Brain (tissue), 1 donor: ENCODE measurements around the genes ANKRD33, NR4A1 and KRT78.

GRCh38 chr12:51884794-51885142 lies 3.1 kb upstream of the ANKRD33 start:
- RRBS: no CpG with 5 or more reads among the region's 8 CpGs

DNA sequence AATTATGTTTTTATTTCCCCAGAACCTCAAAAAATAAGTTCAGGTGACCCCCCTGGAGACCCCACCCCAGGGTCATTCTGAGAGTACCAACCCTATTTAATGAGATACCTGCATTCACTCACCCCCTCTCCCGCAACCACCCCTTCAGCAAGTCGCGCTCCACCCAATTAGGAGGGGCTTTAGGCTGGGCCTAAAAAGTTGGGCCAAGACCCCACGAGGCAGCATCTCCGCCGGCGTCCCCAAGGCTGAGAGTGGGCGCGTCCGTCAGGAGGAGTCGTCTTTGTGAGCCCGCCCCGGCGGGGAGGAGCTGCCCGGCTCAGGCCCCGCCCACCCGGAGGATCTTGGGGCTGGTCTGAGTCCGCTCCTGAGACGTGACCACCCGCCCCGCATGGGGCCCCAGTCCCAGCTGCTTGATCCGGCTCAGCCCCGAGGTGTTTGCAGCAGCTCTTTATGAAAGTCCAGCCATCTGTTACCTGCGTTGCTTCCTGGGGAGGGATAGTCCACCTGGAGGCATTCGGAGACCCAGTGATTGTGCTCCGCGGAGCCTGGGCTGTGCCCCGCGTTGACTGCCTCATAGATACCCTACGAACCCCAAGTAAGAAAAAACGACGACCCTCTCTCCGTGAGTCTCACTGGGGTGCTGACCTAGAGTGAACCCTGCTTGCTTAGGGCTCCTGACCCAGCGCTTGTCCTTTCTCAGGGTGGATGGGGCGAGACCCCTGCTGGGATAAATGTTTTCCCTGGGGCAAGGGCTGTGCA lies at the start of gene ANKRD33:
ANKRD33 (plus strand) TSS at position 367 of the 759 bp plus-strand sequence.
- RRBS: 19% methylated on average over 12 of the region's 35 CpGs

- RRBS: no CpG with 5 or more reads among the region's 4 CpGs
These were observed 2.4 kb upstream of the ACVRL1 start for GRCh38 chr12:51904750-51905401.

GRCh38 chr12:51996463-51997270 lies 10.1 kb upstream of the TAMALIN start:
- RRBS: no CpG with 5 or more reads among the region's 15 CpGs

GRCh38 chr12:52051346-52051535 lies at the start of gene NR4A1:
NR4A1 (plus strand) TSS chr12:52051442.
- RRBS: 2% methylated on average over 5 of the region's 21 CpGs

DNA sequence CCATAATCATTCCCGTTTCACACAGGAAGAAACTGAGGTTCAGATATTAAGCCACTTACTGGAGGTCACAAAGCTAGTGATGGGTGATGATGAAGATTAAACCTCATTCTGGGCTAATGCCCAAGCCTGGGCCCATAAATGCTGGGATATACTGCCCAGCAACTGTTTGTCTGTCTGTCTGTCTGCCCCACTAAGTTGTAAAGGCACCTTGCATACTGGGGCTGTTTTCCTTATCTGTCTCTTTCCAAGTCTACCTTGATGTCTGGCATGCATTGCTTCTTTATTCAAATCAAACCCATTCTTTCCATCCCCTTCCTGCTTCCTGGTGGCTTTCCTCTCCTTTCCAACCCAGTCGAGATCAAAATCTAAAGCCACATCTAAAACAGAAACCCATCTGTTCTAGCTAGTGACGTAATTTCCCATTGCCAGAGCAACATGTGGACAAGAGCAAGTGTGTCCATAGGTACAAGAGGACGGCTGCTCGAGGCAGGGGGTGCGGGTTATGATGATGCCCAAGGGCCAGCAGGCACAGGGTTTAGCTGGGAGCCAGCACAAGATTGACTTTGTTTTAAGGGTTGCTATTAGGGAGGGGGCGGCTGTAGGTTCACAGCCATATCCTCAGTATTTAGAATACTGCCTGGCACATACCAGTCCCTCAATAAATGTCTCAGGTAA lies 7.1 kb downstream of the KRT80 start:
- RRBS: no CpG with 5 or more reads among the region's 7 CpGs

GRCh38 chr12:52242900-52243797 lies 10.1 kb downstream of the KRT7 start:
- RRBS: no CpG with 5 or more reads among the region's 11 CpGs

GRCh38 chr12:52346609-52347064 lies 20.6 kb downstream of the KRT85 start:
- RRBS: no CpG with 5 or more reads among the region's 5 CpGs

DNA sequence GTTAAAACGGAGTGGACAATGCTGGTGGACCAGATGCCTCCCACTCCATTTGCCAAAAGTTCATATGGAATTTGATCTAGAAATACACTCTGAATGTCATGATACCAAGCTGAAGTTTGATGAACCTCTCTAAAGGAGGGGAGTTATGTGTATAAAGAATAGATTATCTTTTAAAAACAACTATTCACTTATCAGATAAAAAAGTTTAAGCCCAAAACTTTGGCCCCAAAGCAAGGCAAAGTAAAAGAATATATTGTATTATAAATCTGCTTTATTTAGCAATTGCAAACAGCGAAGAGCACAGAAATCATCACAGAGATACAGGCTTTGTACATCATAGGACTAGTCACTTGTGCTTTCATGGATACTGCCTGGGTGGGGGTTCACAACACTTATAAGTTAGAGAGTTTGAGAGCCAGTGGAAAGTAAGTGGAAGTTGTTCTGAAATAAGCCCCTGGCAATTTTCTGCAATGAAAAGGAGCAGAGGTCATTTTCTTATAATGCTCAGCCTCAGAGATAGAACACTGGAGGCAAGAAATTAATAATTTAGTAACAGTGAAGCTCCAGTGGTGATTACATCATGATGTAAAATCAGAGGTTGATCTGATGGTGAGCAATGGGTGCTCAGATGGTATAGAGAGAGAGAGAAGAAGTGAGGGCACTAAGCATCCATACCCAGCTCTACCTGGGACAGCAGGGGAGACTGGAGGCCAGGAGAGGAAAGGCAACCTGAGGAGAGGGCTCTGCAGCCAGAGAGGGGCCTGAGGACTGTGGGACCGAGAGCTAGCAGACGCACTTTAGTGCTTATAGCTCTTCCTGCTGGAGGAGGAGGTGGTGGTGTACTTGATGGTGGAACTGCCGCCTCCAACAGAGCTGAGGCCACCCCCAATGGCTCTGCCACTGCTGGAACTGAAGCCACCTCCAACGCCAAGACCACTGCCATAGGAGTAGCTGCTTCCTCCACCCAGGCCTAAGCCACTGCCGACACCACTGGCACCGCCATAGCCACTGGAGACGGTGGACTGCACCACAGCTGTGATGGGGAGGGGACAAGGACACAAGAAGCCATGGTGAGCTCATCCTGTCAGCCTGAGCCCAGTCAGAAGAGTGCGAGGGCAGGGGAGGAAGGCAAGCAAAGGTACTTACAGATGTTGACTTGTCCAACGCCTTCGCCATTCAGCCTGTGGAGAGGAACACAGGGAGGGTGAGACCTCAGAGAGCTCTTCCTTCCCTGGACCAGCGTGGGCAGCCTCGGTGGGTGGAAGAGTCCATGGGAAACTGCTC lies 5.7 kb downstream of the KRT6A start:
- RRBS: no CpG with 5 or more reads among the region's 14 CpGs

- RRBS: no CpG with 5 or more reads among the region's 6 CpGs
These were observed 2.3 kb downstream of the KRT5 start for GRCh38 chr12:52517757-52518338.

DNA sequence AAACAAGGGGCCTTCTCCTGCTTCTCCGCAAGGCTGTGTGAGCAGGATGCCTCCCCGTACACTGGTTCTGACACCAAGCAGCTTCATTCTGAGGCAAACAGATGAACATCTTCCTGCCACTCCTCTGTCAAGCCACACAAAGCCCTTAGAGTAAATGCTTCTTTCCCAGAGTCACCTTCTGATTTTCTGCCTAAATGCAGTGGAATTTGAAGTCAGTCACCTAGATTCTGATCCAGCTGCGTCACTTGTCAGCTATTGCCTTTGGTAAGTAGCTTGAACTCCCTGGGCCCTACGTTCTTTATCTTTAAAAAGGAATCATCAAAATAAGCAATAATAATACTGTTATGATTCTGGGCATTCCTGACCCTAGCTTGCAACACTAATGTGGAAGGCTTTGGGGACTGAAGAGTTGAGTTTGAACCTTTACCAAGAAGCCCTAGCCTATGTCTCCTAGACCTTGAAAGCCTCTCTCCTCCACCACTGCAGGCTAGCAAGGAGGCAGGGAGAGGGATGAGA lies 5.7 kb downstream of the KRT73 start:
- RRBS: no CpG with 5 or more reads among the region's 4 CpGs

DNA sequence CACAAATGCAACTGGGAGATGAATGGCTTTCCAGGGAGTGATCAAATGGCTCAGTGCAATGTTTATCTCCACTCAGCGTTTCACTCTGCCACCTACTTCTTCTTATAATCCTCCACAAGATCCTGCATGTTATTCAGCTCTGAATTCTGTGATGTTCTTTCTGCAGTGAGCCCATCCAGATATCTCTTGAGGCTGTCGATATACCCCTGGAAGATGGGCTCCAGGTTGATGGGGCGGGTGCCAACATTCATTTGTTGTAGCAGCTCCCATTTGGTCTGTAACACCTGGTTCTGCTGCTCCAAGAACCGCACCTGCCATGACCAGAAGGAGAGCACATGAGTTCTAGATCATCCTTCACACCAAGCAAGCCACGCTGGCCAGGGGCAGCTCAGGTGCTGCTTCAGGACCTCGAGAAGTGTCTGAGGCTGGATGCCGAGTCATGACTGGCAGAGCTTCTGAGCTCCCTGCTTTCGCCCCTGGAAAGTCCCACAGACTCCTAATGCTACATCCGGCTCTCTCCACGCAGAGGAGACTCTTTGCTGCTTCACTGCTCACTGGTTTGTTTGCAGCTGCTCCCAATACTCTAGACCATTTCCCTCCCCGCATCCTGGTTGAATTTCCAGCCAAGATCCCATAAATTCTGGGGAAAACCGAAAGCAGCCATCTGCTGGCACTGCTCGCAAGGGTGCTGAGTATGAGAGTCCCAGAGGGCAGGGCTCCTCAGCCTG lies 1.6 kb downstream of the KRT2 start:
- RRBS: no CpG with 5 or more reads among the region's 13 CpGs

DNA sequence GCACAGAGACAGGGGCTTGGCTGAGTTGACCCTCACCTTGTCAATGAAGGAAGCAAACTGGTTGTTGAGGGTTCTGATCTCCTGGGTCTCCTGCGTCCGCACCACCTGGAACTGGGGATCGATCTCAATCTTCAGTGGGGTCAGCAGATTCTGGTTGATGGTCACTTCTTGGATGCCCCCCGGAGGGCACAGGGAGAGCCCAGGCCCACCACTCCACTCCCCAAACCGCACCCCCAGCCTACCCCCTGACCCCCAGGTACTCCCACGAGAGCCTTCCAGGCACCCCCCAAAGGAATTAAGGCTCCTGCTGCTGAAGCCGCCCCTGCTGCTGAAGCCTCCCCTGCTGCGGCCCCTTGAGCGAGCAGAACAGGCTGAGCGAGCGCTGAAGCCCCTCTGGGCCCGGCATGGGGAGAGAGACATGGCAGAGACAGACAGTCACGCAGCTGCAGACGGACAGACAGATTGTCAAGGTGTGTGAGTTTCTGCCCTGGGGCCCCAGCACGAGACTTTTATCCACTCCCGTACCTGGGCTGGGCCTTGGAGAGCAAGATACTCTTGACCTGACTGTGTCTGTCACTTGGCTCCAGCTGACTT lies at the start of gene KRT78:
KRT78 (minus strand) TSS at position 484 of the 594 bp plus-strand sequence.
- RRBS: no CpG with 5 or more reads among the region's 16 CpGs

DNA sequence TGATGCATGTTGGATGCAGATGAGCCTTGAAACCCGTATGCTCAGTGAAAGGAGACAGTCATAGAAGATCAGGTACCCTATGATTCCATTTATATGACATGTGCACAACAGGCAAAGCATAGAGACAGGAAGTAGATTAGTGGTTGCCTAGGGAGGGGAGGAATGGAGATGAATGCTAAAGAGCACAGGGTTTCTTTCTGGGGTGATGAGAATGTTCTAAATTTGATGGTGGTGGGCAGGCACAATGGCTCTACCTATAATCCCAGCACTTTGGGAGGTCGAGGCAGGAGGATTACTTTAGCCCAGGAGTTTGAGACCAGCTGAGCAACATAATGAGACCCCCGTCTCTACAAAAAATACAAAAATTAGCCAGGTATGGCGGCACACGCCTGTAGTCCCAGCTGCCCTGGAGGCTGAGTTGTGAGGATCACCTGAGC lies 3.6 kb upstream of the KRT8 start:
- RRBS: no CpG with 5 or more reads among the region's 5 CpGs

DNA sequence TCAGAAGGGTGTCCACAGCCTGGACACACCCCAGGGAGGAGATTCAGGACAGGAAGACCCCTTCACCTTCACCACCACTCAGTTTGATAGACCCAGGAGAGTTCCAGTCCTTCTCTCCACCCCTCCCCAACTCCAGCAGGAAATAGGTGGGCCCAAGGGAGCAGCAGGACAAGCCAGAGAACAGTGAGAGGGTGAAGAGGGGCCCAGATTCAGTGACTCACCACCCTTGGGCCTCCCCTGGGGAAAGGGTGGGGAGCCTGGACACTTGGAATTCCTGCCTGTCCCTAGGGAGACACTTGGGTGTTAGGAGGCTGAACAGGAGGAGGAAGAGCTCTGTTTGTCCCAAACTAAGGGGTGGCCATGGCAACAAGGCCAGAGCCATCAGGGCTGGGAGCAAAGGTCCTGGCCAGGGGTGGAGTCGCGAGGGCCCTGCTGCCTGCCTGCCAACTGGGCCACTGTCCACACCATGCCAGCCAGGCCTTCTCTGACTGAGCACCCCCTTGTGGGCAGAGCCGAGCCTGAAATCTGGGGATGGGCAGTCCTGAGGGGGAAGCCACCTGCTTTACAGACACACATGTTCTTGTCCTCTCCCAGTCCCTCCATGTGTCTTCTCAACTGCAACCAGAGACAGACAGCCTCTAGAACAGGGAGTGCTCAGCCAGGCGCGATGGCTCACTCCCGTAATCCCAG lies 21.6 kb upstream of the KRT18 start:
- RRBS: no CpG with 5 or more reads among the region's 6 CpGs

- RRBS: no CpG with 5 or more reads among the region's 17 CpGs
These were observed 2.3 kb downstream of the KRT18 start for GRCh38 chr12:52950949-52951967.

DNA sequence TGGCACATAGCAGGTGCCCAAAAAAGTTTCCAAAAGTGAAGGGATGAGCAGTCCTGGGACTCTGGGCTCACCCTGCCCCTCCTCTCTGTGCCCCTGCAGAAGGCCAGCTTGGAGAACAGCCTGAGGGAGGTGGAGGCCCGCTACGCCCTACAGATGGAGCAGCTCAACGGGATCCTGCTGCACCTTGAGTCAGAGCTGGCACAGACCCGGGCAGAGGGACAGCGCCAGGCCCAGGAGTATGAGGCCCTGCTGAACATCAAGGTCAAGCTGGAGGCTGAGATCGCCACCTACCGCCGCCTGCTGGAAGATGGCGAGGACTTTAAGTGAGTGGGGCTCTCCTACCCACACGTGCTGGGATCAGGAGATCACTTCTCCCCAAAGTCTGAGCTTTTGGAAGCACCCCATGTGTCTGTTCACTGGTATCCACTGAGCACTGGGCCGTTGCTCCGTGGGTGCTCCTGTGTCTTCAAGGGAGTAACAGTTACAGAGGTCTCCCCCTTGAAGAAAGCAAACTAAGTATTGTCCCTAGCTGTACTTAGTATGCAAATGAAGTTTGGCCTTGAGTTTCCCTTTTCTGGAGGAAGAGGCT lies 3.2 kb downstream of the KRT18 start:
- RRBS: no CpG with 5 or more reads among the region's 12 CpGs

DNA sequence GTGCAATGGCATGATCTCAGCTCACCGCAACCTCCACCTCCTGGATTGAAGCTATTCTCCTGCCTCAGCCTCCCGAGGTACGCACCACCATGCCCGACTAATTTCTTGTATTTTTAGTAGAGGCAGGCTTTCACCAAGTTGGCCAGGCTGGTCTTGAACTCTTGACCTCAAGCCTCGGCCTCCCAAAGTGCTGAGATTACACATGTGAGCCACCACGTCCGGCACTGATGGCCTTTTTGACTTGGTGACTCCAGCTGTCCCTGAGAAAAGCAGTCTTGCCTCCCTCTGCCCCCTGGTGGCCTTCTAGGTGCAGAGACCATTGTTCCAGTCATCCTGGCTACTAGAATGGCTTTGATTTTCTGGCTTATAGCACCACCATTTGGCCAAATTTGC lies 25.6 kb upstream of the EIF4B start:
- RRBS: no CpG with 5 or more reads among the region's 7 CpGs

DNA sequence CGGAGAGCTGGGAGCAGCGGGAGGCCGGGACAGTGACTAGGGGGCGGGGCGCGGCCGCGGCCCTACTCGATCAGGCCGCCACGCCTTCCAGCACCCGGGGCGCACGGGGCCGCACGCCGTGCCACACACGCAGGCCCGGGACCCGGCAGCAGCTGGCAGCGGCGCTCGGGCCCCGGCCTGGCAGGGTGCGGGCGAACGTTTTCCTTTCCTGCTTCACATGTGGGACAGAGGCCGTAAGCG lies 2.4 kb upstream of the TNS2 start:
- RRBS: 1% methylated on average over 19 of the region's 29 CpGs

- RRBS: no CpG with 5 or more reads among the region's 4 CpGs
These were observed 1.8 kb upstream of the TNS2 start for GRCh38 chr12:53048079-53048466.